Cytotoxic T cell (primary cell): Measurements from ENCODE around the genes BPIFB3, ACTL10 and DYNLRB1.

DNA sequence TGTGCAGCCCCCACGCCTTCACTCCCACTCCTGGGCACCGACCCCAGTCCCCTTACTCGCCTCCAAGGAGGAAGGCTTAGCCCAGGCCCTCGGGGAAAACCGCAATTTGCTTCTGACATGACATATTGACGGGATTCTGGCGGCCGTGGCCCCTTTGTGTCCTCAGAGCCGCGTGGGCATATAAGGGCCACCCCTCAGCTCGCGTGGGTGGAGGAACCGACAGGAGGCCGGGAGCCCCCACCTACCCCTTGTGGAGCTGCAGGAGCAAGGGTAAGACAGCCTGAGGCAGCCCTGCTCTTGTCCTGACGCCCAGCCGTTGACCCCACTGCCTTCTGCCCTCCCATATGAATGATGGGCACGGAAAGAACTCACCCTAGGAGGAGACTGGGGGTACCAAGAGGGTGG is at the start of gene BPIFB3:
TSS of gene BPIFB3 (plus strand) at position 208 of the 405 bp plus-strand sequence.
- PRO-cap, 2 experiments = no peak in any of the 2 experiments

GRCh38 chr20:33624304-33625137 is 37.6 kb upstream of the C20orf144 start:
- PRO-cap, 2 experiments = peak in 1 of 2 experiments; most common plus-strand start chr20:33624715 (in 1)

GRCh38 chr20:33629362-33630014 is 32.6 kb upstream of the C20orf144 start:
- PRO-cap, 2 experiments = no peak in any of the 2 experiments

DNA sequence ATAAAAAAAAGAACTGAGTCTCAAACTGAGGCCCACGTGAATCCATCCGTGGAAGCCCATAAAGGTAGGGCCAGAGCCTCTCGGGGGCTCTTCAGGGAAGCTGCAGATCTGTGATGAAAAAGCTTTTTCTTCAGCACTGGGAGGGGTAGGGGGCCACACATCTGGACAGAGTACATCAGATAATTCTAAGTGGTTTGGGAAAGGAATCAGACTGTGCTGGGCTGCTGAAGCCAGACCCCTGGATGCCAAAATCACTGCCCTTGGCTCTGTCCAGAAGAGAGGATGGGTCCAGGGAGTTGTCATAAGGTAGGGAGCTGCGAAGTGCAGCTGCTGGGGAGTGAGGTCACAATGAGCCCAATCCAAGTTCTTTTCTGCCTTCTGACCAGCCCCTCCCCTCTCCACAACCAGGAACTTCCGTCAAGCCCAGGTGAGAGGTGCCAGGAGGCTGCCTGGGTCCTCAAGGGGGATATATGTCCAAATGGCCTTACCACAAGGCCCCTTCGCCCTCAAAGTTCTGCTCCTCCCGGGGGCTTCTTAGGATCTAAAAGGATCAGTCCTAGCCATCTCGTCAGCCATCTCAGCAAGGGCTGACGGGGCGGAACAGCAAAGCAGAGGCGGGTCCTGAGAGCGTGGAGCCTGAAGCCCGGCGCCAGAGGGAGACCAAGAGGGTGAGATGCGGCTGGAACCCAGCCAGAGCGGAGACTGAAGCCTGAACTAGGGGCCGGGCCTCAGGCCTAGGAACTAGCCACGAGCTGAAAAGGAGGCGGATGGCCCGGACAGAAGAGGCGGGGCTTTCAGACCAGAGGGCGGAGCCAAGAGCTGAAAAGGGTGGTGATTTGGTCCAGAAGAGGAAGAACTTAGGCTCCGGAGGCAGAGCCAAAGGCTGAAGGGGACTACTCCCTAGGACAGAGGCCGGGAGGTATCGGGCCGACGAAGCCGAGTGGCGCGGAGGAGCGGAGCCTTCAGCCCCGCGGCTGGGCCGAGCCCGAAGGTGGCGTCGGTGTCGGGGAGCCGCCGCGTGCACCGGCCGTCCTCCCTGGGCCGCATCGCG is at the start of gene ACTL10:
TSS of gene ACTL10 (plus strand) at position 851 of the 1,051 bp plus-strand sequence.
- PRO-cap, 2 experiments = peak in 2 of 2 experiments; most common plus-strand start position 671 of the sequence (in 2); most common minus-strand start position 704 of the sequence (in 2)

GRCh38 chr20:33811799-33812893 is 998 bp downstream of the CHMP4B start:
- PRO-cap, 2 experiments = peak in 1 of 2 experiments; most common plus-strand start chr20:33811949 (in 1); most common minus-strand start chr20:33811952 (in 1)

DNA sequence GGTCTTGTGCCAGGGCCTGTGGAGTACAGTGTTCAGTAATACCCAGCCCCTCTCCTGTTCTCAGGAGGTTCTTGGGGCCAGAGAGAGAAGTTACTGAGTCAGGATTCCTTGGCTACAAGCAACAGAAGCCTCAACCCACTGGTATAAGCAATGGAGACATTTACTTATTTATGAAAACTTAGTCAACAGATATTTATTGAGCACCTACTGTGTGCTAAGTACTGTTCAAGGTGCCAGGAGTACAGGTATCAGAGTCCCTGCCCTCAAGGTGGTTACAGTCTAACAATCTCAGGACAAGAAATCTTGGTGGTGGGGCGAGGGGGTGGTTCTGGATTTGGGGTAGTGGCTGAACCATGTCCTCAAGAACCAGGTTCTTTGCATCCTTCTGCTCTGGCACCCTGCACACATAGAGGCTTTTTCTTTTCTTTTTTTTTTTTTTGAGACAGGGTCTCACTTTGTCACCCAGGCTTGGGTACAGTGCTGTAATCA is 44.7 kb downstream of the CHMP4B start:
- PRO-cap, 2 experiments = no peak in any of the 2 experiments

- PRO-cap, 2 experiments = no peak in any of the 2 experiments
Observed at GRCh38 chr20:34299172-34300011, 3.8 kb downstream of the AHCY start.

- PRO-cap, 2 experiments = no peak in any of the 2 experiments
Observed at GRCh38 chr20:34300012-34300647, 3.0 kb downstream of the AHCY start.

DNA sequence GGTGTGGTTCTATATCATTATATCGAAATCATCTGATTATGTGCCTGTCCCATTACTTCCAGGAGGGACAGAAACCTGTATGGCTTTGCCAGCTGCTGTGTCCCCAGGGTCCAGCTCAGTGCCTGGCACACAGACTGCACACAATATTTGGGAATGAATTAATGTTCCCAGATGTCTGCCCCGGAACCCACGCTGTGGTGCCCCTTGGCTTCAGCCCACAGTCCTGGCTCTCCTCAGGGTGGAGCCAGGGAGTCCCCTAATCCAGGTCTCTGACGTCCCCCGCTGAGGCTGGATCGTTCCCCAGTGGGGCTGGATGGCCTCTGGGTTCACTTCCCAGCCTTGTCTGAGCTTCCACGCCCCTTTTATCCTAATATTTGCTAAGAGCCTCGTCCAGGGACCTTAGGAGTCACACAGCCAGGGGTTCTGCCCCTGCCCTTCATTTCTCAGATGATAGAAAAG is 9.0 kb upstream of the AHCY start:
- PRO-cap, 2 experiments = no peak in any of the 2 experiments

- PRO-cap, 2 experiments = peak in 2 of 2 experiments; most common plus-strand start chr20:34516422 (in 2); most common minus-strand start chr20:34516352 (in 1)
Observed at GRCh38 chr20:34516009-34516479, at the start of gene DYNLRB1. DYNLRB1 (plus strand) TSS chr20:34516422.

DNA sequence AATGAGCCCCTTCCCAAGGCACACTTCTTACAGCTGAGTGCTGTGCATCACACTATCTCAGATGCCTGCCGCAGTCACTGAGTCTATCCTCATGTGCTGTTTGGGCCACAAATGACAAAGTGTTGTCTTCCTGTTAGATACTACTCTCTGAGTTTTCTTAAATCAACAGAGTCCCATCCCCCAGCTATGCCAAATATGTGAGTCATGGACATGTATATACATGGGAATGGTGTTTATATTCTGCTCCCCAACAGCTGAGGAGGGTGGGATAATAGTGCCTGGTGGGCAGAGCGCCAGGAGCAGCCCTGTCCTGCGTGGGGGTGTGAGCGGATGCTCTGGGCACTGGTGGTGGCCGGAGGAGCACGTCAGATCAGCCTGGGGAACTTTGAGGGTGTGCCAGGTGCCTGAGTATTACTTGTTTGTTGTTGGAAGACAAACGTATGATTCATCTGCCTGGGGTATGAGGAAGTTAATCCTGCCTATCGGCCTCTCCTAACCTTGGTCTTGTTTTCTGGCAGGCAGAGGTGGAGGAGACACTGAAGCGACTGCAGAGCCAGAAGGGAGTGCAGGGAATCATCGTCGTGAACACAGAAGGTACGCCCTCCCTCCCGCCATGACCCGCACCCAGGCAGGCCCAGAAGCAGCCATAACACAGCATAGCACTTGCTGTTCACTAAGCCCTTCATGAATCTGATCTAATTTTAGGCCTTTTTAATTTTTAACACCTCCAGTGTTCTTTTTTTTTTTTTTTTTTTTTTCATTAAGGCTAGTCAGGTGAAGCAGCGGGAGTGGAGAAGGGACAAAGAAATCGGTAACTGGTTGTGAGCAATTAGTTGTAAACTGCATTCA is 9.8 kb downstream of the DYNLRB1 start:
- PRO-cap, 2 experiments = no peak in any of the 2 experiments

- PRO-cap, 2 experiments = no peak in any of the 2 experiments
Observed at GRCh38 chr20:34543409-34543957, 15.0 kb upstream of the MAP1LC3A start.

DNA sequence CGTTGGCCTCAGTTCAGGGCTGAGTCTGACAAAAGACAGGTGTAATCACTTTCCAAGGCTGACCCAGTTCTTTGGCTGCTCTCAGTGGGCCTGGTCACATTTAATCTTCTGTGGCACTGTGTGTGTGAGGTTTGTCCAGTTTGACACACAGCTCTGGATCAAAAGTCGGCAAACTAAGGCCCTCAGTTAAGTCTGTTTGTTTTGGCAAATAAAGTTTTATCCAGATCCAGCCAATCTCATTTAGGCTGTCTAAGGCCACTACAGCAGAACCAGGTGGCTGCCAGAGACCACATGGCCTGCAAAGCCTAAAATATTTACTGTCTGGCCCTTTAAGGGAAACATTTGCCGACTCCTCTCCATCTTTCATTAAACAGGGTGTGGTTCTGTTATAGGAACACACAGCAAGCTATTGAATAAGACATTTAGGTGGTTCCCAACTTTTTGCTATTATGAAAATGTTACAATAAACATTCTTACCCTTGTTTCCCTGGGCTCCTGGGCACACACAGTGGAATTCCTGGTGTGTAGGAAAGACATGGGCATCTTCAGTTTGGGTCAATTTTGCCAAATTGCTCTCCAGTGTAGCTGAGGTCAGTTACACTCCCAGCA is 4.9 kb upstream of the MAP1LC3A start:
- PRO-cap, 2 experiments = no peak in any of the 2 experiments

DNA sequence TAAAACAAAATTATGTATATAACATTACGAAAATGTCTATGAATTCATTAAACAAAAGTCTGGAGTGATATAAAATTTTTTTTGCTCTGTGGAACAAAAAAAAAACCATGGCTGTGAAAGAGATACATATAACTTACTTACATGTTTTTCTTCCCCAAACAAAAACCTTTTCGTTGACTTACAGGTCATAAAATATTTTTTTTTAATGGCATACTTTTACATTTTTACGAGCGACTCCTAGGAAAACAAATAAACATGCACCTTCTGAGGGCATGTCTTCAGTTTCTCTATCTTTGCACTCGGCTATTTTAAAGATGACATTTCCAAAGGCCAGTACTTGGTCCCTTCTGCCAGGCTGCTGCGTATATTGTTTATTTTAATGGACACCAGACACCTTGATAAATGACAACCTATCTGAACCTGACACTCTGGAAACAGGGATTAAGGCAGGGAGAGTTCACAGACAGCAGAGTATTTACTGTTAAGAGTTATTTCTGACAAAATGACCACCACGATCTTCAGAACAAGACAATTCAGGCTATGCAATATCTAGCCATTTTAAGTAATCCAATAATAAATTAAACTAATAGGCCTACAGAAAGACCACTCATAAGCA is 49.4 kb downstream of the PIGU start:
- PRO-cap, 2 experiments = no peak in any of the 2 experiments

- PRO-cap, 2 experiments = no peak in any of the 2 experiments
Observed at GRCh38 chr20:34897670-34898604, 21.5 kb downstream of the ACSS2 start.

DNA sequence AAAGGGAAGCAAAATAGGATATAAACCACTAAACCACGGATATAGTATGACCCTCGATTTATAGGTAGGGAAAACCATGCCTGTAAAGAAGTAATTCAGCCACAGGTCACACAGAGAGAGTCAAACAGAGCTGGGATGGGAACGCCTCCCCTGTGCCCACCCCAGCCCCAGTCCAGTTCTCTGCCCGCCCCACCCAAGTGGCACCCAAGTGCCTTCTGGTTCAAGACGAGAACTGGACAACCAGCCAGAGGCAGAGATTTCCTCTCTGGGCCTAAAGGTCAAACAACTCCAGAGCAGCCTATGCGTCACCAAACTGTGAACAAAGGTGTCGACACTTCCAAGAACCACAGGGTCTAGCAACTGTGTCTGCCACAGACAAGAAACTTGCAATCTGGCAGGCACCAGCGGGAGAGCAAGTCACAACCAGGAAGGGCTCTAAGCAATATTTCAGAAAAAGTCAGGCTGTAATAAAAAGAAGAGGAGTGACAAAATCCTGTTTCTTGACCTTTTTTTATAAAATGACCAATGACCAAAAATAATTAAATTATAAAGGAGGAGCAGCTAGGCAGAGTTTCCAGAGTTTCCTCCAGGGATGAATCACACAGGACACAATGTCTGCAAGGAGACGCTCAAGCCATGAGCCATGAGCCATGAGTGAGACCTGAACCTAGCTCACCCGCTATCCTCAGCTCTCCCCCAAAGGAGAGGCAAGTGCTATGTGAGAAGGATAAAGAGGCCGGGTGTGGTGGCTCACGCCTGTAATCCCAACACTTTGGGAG is 11.2 kb downstream of the EDEM2 start:
- PRO-cap, 2 experiments = no peak in any of the 2 experiments

GRCh38 chr20:35264079-35264505 is 13.8 kb downstream of the MMP24OS start:
- PRO-cap, 2 experiments = no peak in any of the 2 experiments

DNA sequence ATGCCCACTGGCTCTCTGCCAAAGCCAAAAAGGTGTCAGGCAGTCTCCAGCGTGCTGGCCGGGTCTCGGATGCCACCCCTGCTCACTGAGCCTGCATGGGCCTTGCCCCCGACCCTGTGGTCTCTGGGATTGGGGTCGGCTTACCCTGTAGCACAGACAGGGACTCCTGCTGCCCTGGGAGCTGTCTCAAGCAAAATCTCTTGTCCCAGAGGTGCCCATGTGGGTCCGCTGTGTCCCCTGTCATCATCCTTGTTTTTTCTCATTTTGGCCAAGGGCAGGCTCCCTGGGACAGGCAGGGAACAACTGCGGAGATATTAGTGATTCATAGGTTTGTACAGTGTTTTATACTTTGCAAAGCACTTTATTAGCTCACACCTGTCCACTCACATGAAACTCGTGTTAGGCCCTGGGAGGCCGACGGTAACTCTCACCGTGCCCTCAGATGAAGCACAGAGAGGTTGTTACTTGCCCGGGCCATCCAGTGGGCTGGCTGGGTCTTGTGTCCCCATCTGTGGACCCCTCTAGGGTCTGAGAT is 1.8 kb downstream of the MMP24OS start:
- PRO-cap, 2 experiments = no peak in any of the 2 experiments

DNA sequence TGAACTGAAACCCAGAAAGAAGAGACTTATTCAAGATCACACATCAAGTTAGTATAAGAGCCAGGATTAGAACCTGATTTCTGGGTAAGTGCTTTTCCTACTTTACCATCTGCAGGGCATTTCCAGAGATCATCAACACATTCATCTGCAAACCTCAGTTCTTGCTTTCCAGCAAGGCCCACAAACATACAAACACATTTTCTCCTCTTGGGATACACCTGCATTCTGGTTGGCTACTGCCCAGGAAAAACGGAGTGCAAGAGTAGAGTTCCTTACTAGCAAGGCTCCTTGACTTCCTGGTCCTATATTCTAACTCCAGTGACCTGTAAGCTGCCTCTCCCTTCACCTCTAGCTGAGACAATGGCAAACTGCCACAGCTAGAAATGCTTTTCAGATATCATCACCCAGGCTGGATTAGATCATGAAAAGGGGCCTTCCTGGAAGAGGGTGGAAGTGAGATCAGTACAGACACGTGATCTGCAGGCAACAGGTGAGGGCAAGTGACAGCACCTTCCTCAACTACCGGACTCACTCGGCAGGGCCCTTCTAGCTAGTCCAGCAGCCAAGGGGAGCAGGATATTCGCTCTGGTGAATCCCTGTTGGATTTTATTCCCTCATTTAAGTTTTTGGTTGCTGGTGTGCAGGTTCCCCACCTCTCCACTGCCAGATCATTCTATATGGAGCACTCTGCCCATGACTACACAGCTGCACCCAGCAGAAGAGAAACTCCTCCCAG is 26.2 kb upstream of the FAM83C start:
- PRO-cap, 2 experiments = no peak in any of the 2 experiments

GRCh38 chr20:35329499-35329843 is 37.2 kb upstream of the FAM83C start:
- PRO-cap, 2 experiments = no peak in any of the 2 experiments